SJSA1 (cell line): Measurements from ENCODE around the genes SYS1 and DBNDD2.

- RAMPAGE, long total RNA = no peak
These were observed 46.0 kb downstream of the HNF4A start for GRCh38 chr20:44401451-44402031.

DNA sequence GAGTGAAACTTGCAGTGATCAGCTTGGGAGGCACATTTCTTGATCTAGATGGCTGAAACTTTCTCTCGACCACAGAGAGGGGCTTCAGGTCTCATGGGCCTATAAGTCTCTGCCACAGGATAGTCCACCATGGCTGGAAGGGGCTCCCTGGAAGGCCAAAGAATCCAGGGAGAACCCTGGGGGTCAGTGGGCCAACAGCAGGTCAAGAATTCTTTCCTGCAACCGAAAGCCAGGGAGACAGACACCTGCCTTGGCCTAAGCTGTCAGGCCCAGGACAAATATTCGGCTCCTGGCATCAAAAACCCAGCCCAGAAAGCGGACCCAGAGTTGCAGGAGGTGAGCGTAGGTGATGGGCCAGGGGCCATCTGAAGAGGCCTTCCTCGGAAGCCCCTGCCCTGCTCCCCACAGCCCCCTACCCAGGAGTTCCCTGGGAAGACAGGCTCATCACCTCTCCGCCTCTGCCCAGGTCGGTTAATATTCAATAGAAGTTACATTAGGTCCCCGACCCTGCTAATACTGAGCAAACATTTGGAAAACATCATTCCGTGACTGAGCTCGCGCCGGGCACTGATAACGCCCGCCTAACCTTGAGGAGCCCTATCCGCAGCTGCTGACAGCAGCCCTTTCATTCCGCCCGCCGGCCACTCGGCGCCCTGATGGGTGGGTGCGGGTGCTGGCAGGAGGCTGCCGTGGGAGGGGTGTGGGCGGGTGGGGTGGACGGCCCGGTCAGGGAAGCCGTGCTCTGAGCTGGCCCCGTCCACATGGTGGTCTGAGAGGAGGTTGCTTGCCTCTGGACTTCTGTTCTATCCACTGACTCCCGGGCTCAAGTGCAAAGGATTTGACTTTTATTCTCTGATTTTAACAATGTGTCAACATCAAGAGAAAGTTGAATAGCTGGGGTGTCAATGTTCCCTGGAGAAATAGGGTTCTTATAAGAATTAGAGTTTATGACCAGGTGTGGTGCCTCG lies 55.6 kb downstream of the HNF4A start:
- RAMPAGE, long total RNA = no peak

DNA sequence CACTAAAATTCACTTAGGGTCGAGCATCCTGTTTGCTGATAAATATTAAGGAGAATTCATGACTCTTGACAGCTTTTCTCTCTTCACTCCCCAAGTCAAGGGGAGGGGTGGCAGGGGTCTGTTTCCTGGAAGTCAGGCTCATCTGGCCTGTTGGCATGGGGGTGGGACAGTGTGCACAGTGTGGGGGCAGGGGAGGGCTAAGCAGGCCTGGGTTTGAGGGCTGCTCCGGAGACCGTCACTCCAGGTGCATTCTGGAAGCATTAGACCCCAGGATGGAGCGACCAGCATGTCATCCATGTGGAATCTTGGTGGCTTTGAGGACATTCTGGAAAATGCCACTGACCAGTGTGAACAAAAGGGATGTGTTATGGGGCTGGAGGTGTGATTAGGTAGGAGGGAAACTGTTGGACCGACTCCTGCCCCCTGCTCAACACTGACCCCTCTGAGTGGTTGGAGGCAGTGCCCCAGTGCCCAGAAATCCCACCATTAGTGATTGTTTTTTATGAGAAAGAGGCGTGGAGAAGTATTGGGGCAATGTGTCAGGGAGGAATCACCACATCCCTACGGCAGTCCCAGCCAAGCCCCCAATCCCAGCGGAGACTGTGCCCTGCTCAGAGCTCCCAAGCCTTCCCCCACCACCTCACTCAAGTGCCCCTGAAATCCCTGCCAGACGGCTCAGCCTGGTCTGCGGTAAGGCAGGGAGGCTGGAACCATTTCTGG lies 44.2 kb upstream of the TTPAL start:
- RAMPAGE, long total RNA = no peak

GRCh38 chr20:44470195-44470804 lies 5.4 kb upstream of the TTPAL start:
- RAMPAGE, long total RNA = no peak

- RAMPAGE, long total RNA = no peak
These were observed 4.2 kb upstream of the TTPAL start for GRCh38 chr20:44471281-44471987.

DNA sequence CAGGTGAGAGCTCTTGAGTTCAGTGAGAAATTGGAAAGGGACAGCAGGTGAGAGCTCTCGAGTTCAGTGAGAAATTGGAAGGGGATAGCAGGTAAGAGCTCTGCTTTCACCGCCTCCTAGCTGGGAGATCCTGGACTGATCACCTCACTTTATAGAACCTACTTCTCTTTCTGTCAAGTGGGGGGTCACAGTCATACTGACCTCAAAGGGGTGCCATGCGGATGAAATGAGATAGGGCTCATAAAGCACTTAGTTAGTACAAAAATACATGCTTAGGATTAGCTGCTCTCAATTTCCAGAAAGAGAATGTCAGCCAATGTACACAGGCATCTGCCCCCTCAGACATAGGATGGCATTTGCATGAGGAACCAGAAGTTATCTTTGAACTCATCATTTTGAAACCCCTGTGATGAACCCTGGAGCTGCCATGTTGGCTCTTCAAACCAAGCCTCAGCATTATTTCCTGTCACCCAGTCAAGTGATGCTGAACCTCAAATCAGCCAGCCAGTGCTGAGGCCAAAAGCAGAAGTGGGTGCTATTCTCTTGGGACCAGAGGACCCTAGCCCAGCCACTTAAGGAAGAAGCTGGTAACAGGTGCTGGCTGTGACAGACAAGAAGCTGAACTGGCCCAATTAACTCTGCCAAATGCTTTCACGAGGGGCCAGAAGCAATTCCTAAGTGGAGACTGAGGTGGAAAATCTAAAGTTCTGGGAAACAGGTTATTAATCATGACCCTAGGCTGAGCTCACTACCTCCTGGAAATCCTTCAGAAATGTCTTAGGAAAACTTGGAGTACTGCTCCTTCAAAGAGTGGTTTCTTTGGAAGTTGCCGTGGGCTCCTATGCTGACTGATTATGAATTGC lies 3.8 kb downstream of the PKIG start:
- RAMPAGE, long total RNA = no peak

DNA sequence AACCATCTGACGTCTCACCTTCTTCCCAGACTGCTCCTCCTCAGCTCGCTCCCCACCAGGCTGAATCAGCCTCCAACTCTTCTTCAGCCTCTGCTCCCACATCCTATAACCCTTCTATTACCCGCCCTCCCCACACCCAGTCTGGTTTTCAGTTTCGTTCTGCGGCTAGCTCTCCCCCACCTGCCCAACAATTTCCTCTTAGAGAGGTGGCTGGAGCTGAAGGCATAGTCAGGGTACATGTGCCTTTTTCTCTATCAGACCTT lies 20.1 kb upstream of the ADA start:
- RAMPAGE, long total RNA = no peak

GRCh38 chr20:44717974-44718229 lies 2.7 kb downstream of the CCN5 start:
- RAMPAGE, long total RNA = no peak

DNA sequence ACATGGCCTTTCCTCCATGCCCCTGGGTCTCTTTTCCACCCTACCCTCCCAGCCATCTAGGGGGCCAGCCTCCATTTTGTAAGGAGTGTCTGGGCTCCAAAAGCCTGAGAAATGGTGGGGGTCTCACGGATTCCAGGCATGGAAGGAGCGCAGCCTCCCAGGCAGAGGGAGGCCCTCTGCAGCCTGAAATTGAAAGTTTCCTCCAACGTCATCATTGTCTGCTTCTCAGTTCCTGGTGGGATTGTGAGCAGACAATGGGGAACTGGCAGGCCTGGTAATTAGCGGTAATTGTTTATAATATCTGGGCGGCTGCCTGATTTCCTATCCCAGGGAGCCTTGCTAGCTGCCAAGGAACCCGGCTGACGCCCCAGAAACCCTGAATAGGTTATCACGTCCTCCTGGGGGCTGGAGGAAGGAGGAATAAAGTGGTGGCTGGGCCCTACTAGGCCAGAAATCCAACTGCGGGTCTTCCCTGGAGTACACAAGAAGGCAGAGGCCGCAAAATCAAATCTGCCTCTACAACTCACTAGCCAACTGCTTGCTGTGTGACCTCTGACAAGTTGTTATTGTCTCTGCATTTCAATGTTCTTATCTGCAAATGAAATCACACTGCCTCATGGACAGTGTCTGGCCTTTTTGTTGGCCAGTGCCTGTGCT lies 16.8 kb downstream of the KCNK15 start:
- RAMPAGE, long total RNA = no peak

- RAMPAGE, long total RNA = no peak
These were observed 2.0 kb upstream of the PABPC1L start for GRCh38 chr20:44907612-44908461.

DNA sequence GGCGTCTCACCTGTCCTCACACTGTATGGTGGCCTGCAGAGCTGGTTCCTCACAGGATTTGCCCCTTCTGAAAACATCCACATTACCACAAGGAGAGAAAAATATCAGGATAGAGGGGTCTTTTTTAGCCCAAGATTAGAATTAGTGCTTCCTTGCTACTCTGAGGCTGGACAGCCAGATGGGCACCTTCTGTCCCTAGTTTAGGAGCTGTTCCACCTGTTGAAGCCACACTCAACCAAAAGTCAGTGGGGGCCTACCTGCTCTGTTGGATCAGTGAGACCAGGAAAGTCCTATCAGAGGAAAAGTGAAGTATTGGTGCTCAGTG lies 984 bp upstream of the PABPC1L start:
- RAMPAGE, long total RNA = no peak

DNA sequence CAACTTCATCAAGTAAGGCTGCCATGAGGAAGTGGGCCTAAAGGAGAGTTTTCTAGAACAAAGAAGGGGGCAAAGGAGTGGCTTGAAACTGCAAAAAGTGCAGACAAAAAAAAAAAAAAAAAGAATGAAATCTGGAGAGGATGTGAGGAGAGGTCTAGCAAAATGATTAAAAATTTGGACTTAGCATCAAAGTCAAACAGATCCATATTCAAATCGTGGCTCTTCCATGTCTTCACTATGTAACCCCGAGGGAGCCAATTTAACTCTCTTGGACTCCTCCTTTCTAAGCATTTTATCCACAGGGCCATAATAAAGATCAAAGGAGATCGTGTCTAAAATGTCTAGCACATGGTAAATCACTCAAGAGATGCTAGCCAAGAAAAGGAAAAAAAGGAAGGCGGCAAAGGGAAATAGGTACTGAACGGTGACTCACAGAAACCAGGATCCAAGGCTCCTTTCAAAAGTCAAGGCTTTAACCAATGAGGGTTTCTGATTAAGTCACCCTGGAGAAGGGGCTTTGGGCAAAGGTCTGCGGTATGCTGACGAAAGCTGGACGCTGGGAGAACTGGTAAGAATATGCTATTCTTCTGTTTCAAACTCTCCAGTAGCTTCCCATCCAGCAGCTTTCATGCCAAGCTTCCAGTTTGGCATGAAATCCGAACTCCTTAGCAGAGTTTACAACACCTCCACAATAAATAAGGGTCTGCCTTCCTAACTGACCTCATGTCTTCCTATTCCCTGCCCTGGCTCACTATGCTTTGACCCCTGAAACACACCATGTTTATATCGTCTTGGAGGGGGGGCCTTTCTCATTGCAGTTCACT lies 1.2 kb downstream of the TOMM34 start:
- RAMPAGE, long total RNA = no peak

DNA sequence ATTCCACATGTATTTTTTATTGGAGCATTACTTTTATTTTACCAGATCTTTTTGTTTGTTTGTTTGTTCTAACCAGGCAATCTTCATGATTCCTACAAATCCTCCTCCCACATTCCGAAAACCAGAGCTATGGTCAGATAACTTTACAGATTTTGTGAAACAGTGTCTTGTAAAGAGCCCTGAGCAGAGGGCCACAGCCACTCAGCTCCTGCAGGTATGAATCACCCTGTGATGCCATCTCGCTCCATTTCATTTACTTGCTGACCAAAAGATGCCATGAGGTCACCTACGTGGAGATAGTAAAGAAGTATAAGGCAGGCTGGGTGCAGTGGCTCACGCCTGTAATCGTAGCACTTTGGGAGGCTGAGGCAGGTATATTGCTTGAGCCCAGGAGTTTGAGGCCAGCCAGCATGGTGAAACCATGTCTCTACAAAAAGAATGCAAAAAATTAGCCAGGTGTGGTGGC lies 30.8 kb downstream of the STK4 start:
- RAMPAGE, long total RNA = no peak

- RAMPAGE, long total RNA = no peak
These were observed 44.3 kb downstream of the KCNS1 start for GRCh38 chr20:45056349-45057292.

GRCh38 chr20:45138492-45139333 lies 14.4 kb upstream of the WFDC12 start:
- RAMPAGE, long total RNA = no peak

DNA sequence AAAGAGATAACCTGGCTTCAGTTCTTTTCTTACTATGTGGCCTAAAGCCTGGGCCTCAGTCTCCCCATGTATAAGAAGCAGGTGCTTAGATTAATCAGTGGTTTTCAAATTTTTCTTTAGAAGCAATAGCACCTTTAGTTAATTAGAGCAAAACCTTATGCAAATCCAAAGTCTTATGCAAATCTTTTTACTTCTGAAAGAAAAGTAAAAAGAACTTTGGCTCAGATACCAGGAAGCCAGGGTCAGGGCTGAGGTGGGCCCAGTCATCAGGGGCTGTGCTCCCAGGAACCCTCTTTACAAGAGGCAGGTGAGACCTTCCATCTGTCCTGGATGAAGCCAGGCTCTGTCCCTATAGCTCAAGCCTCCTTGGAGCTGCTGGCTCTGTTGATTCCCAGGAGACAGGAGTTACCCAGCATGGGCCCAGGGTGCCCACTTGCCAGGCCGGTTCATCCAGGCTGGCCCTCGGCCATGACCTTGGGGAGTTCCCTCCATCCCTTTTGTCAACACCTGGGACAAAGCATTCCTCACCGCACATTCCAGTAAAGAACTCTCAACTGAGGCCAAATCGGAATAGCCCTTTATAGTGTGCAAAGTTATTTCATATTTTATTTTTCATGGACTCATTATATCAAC lies 18.9 kb downstream of the SDC4 start:
- RAMPAGE, long total RNA = no peak

GRCh38 chr20:45362677-45363851 lies at the start of gene SYS1:
Gene SYS1, plus strand, starts transcription at chr20:45363156.
- RAMPAGE, long total RNA = no peak

DNA sequence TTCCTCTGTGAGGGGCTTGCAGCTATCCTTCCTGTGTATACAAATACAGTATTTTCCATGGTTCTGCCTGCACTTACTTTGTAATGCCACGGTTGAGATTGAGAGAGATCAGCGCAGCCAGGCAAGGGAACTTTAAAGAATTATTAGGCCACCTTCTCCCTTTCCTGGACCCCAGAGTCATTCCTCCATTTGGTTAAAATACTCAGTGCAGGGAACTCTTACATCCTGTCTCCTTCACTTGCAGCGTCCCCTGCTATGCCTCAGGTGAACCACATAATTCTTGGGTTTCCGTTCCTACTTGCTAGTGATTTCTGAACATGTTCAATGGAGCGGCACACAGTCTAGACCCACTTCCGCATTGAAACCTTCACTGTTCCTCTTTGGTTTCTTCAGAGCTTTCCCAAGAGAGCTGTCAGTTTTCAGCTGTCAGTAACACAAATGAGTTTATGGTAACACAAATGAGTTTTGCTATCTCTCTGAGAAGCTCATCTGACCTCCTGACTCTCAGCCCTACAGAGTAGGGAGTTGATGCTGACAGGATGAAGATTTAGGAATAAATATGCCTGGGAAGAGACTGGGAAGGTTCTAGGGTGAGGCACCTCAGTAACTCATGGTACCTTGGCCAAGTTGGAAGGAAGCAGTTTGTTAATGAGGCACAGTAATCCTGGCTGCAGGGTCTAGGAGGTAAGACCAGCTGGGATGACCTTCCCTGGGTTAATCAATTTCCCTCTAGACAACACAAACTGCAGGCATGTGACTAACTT lies 5.3 kb downstream of the SYS1 start:
- RAMPAGE, long total RNA = no peak

DNA sequence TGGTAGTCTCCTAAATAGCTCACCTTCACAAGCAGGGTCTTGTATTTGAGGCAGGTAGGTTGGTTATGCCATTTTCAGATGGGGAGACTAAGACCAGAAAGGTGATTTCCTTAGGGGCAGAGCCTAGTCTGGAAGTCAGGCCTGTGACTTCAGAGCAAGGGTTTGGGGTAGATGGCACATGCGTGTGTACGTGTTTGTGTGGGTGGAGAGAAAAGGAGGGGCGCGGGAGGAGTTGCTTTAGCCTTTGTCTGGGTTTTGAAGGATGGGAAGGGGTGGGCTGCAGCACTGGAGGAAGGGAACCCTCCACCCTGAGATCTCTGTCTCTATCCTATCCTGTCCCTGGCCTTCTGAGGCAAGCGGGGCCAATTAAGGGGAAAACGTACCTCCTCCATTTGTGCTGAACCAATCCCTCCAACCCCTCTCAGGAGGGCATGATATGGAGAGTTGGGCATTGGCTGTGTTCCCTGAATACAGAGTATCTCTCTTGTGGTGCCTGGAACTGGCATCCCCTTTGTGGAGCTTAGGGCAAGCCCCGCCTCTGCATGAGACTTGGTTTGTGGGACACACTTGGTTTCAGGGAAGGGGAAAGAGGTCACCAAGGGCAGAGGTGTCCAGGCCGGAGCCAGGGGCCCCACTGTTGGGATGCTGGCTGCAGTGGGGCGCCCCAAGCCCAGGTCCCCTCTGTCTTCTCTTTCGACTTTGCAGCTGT lies at the start of gene DBNDD2:
Gene DBNDD2 (plus strand): TSS at position 564 of the 709 bp plus-strand sequence.
- RAMPAGE, long total RNA = no peak

DNA sequence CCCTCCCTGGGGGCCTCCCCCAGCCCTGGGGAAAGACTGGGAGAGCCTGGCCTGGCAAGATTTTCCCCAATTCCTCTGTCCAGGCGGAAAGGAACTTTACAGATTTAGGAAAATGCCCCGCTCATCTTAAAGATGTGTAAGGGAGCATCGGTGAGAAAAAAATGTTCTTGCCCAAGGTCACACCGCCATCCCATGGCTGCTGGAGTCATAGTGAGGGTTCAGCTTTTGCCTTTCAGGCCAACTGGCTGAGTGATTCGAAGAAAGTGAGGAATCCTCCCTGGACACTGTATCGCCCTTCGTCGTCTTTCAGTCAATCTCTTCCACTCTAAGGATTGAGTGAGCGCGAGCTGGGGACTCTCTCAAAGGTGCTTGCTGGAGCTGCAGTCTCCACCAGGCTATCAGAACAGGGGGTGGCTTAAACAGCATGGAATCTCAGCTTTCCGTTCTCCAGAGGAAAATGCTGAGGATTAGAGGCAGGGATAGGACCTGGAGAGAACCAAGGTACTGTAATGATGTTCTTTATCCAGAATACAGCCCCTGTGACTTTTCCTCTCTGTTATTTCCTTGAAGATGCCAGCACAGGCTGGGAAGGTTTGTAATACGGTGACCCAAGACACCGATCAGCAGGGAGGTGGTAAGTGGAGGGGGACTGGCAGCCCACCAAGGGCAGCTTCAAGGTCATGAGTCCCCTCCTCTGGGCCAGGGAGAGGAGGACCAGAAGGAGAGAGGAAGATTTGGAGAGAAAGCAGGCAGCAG lies 1.5 kb downstream of the WFDC2 start:
- RAMPAGE, long total RNA = no peak